NCI-H460 (cell line): ENCODE measurements around a stretch of chr5.

RAMPAGE:
- cytosol, long total RNA, result no peak
- long total RNA, result no peak
- nucleus, long total RNA, result no peak
These were observed 2.3 kb downstream of the DUSP1 start for GRCh38 chr5:172768273-172769516.

DNA sequence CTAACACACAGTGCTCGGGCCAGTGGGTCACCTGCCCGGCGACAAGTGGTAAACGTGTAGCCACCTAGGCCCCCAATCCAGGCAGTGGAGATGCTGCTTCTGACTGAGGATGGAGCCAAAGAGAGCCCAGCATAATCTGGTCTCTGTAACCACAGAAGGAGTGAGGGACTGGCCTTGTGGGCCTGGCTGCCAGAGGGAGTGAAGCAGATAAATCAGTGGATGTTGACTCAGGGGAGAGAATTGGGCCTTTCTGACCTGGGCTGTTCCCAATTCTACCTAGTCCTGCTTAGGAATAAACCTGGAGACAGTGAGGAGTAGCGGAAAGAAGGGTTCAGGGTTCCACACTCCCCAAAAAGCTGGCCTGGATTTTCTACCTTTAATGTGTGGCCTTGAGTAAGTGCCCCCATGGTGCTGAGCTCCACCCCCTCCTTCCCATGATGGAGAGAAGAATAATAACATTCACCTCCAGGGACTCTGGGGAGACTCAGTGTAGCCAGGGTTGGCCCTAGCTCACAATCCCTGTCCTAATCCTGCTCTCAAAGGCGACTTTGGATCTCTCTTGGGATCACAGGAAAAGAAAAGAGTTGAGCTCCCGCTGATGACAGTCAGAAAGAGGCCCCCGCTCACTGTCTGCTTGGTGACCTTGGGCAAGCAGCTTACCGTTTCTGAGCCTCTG is 2.9 kb upstream of the DUSP1 start:
RAMPAGE:
- cytosol, long total RNA, result no peak
- long total RNA, result no peak
- nucleus, long total RNA, result no peak

GRCh38 chr5:172776082-172776652 is 5.2 kb upstream of the DUSP1 start:
RAMPAGE:
- cytosol, long total RNA, result no peak
- long total RNA, result no peak
- nucleus, long total RNA, result no peak

DNA sequence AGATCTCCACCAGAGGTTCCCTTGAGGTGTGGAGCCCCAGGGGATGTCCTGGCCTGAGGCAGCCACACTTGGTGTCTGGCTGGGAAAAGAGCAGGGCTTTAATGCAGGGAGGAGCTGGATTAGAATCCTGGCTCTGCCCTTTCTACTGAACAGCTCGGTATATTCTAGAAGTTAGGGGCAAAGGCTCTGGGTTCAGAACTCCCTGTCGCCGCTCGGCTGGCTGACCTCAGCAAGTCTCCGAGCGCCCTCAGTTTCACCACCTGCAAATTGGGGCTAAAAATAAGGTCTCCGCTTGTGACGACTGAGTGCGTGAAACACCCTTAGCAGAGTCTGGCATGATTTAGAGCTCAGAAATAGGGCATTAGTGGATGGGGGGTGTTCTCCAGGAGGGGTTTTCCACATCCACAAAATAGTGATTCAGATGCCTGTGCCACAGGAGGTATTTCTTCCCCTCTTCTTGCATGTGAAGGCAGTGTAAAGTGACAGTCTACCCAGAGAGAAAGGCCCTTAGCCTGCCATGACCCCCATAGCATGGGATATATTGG is 1.2 kb downstream of the ERGIC1 start:
RAMPAGE:
- cytosol, long total RNA, result no peak
- long total RNA, result no peak
- nucleus, long total RNA, result no peak

GRCh38 chr5:172844945-172845748 is 11.1 kb downstream of the ERGIC1 start:
RAMPAGE:
- cytosol, long total RNA, result no peak
- long total RNA, result no peak
- nucleus, long total RNA, result no peak

DNA sequence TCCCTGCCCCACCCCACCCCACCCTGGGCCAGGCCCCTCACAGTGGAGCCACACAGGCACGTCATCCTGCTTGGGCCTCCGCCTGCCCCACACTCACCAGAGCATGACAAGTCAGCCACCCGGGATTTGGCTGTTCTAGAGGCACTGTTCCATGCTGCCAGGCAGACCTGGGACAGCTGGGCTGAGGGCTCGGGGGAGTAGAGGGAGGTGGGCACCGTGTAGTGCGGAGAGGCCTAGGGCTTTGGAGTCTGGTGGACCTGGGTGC is 16.2 kb downstream of the ERGIC1 start:
RAMPAGE:
- cytosol, long total RNA, result no peak
- long total RNA, result no peak
- nucleus, long total RNA, result no peak

DNA sequence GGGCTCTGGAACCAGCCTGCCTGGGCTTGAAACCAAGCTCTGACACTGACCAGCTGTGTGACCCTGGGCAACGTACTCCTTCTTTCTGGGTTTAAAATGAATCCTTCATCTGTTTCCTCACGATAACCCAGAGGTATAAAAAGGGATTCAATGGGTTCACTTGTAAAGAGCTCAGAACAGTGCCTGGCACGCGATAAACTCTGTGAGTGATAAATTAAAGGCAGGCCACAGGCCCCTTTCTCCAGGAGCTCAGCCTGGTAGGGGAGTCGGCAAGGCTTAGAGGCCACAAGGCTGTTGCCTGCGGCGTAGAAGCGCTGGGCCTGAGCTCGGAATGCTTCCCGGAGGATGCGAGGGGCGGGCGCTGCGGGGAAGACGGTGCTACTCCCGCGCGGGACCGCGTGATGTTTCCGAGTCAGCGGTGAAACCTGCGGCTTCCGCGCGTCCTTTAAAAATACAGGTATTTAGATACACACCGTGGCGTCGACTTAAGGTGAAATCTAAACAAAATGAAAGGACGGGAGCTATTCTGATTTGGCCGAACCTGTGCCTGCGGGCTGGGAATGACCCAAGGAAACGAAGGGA is 6.4 kb downstream of the NKX2-5 start:
RAMPAGE:
- cytosol, long total RNA, result no peak
- long total RNA, result no peak
- nucleus, long total RNA, result no peak

DNA sequence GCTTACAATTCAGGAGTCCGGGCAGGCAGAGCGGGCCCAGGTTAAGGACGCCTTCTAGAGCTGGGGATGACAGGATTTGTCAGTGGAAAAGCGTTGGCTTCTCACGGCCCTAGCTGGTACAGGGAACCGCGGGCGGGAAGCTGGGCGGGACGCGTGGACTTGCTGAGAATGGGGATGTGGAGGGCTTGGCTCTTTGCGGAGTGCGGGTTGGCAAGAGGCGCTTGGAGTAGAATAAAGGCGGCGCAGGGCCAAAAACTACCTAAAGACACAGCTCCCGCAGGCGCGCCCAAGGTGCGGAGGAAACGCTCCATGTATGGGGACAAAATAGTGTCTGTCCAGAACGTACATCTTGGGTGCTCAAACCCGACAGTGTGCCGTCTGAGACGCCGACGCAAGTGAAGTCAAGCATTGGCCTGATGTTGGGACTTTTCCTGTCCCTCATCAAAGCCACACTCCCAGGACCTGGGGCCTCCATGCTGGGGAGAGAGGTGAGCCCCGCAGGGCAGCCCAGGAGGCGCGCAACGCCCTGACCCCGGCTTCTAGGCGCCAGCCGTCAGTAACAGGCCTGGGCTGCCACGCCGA is 1.6 kb upstream of the NKX2-5 start:
RAMPAGE:
- cytosol, long total RNA, result no peak
- long total RNA, result no peak
- nucleus, long total RNA, result no peak

GRCh38 chr5:173242513-173243200 is 7.7 kb upstream of the NKX2-5 start:
RAMPAGE:
- cytosol, long total RNA, result no peak
- long total RNA, result no peak
- nucleus, long total RNA, result no peak

DNA sequence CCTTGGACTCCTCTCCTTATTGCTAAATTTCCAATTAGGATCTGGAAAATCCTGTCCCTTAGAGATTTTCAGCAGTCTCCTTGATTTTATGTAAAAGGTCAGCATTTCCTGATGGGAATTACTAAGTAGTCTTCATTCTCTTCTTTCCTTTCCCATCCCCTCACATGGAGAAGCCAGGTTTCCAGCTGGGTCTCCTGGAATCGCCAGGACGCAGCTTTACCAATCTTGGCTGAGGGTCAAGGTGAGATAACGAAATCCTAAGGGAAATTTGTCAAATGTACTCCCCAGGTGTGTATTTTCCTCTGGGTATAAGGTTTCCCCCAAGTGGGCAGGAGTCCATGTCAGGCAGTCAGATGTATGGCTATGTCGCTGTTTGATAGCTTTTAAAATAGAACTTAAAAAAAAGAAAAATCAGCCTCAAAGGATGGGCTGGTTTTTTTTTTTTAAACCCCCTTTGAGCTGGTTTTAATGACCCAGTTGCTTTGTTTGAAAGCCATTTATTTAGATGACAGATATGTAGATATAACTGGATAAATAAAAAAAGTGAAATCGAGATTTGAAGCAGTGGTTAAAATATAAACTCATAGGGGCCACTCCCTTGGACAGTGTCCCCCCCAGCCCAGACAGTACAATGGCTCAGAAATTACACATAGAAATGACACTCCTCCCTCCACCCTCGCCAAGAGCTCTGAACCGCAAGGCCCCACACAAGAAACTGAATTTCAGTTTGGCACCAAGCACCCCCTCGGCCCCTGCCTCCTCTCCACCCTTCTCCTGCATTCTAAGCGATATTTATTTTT is 11.4 kb downstream of the STC2 start:
RAMPAGE:
- cytosol, long total RNA, result no peak
- long total RNA, result no peak
- nucleus, long total RNA, result no peak

DNA sequence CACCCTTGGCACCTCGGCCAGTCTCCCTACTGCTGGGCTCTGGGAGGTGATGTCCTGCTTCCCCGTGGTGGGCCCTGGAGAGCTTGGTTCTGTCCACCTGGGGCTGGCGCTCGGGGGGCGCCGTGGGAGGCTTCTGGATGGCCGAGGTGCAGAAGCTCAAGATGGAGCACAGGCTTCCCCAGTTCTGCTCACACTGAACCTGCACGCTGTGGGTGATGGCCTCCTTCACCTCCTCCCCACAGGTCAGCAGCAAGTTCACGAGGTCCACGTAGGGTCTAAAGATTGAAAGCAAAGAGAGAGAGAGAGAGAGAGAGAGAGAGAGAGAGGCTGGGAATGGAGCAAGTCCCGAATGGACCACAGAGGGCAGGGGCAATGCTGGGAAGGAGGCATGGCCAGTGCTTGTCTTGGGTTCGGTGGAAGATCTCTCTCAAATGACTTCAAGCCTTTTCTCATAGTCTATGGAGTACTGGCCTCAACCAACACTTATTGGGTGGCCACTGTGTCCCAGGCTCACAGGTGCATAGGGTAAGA is 10.2 kb downstream of the STC2 start:
RAMPAGE:
- cytosol, long total RNA, result no peak
- long total RNA, result no peak
- nucleus, long total RNA, result no peak

DNA sequence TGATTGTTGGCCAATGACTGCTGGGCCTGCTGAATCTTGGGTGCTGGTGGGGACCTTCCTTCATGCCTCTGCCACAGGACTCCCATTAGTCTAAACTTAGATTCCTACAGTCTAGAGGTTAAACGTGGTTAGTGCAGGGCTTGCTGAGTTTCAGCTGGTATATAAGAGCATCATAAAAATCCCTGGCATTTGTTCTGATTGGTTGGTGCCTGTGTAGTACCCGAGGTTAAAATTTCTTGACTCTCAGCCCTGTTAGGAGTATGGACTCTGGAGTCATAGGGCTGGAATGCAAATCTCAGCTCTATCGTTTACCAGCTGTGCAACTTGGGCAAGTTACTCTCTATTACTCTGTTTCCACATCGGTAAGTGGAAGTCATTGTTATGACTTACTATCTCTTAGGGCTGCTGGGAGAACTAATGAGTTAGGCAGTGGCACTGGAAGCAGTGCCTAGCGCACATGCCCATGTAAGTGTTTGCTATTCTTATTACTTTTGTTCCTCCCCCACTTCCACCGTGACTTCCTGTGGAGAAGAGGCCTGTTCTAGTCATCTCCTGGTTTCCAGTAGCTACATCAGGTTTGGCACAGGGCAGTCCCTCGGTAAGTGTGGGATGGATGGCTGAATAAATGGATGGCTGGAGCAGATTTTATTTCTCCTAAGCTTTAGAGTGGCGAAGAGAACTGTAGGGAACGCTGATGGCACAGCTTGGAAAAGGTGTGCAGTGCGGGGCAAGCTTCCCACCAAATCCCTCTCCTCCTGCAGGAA is 141.5 kb downstream of the BOD1 start:
RAMPAGE:
- cytosol, long total RNA, result no peak
- long total RNA, result no peak
- nucleus, long total RNA, result no peak

DNA sequence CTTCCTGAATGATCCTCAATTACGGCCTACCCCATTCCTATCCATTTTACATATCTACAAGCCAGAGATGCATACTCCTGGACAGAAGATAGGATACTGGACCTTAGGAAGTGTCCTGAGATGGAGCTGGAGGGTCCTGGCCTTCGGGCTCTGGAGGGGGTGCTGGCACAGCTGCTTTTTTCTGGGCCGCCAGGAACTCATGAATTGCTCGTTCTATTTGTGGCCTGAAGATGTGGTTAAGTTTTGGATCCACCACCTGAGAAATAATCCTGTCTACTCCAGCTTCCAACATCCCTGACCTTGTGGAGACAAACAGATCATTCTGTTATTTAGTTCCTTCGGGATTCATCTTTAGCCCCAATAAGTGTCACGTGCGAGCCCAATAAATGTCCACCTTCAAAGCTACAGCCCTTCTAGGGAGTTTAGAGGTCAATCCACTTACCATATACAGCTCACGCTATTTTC is 7.3 kb downstream of the BOD1 start:
RAMPAGE:
- cytosol, long total RNA, result no peak
- long total RNA, result no peak
- nucleus, long total RNA, result no peak

GRCh38 chr5:173612966-173613422 is 3.5 kb downstream of the BOD1 start:
RAMPAGE:
- cytosol, long total RNA, result no peak
- long total RNA, result no peak
- nucleus, long total RNA, result no peak

DNA sequence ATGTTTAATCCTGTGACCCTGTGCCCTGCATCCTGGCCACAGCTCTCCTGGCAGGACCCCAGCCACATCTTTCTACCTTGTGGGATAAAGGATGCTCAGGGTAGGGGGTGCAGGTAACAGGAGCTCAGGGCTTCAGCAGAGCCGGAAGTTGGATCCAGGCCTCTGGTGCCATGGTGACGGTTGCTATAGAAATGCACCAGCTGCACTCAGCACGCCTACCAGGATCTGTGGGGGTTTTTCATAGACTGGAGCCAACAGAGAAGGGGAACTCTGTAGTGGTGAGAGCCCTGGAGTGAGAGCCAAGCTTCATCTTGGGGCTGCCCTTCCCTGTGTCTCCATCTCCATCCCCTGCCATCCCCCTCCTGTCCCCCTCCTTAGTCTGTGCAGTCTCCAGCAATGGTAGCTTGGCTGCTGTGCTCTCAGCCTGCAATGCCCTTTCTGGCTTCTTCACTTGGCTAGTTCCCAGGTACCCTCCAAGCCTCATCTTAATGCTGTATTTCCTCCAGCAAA is 27.5 kb upstream of the BOD1 start:
RAMPAGE:
- cytosol, long total RNA, result no peak
- long total RNA, result no peak
- nucleus, long total RNA, result no peak

GRCh38 chr5:173689600-173690422 is 73.4 kb upstream of the BOD1 start:
RAMPAGE:
- cytosol, long total RNA, result no peak
- long total RNA, result no peak
- nucleus, long total RNA, result no peak

RAMPAGE:
- cytosol, long total RNA, result no peak
- long total RNA, result no peak
- nucleus, long total RNA, result no peak
These were observed 90.2 kb upstream of the BOD1 start for GRCh38 chr5:173706641-173707158.

DNA sequence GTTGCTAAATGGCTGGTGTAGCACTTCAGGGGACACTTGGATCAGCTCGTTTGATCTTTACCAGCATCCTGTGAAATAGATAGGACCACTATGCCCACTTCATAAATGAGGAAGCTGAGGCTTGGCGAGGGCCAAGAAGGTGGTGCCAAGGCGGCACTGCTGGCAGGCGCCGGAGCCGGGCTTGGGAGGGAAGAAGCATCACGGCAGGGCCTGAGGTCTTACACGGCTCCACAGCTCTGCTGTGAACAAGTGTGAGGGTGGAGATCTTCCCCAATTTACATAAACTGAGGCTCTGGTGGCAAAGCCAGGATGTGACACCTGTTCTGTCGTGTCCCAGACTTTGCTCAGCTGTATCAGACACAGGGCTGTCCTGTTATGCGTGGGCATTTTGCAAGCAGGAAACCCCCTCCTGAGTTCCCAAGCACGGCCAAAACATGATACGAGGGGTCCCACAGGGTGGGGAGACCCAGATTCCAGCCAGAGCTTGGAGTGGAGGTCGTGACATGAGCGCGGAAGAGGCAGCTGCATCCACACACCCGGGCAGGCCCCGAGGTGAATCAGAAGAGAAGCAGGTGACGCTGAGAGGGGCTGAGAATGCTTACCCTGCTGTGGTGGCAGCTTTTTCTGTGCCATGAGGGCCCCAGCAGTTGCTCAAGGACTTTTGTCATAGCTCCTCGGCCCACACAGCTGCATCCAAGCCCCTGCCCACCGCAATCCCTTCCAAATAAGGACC is 117.5 kb upstream of the BOD1 start:
RAMPAGE:
- cytosol, long total RNA, result no peak
- long total RNA, result no peak
- nucleus, long total RNA, result no peak

DNA sequence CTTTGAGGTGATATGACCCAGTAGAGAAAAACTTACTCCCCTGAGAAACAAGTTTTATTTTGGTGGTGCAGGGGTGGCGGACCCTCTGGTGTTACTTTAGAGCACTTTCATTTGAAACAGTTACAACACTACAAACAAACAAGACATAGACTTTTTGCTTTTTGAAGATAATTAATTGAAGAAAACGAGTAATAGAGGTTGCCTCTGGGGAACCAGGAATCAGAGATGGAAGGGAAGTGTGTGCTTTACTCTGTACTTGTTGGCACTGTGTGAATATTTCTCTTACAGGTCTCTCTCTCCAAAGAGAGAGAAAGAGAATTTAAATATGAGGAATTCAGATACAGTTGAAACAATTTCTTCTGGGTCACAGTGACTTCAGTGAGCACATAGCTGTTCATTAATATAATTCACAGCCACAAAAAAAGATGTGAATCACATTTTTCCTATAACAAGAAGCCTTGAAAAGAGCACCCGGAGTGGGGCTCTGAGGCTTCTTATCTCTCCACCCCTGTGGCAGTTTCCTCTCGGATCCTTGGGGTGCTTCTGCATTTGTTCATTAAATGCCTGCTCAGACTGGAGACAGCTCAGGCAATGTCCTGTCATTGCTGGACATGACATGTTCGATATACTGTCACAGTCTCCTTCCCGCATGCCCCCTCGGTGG is 37.8 kb upstream of the CPEB4 start:
RAMPAGE:
- cytosol, long total RNA, result no peak
- long total RNA, result no peak
- nucleus, long total RNA, result no peak

RAMPAGE:
- cytosol, long total RNA, result no peak
- long total RNA, result no peak
- nucleus, long total RNA, result no peak
These were observed 30.4 kb downstream of the CPEB4 start for GRCh38 chr5:173918341-173919155.